Zone of skin (tissue), 1 donor: ENCODE measurements around a stretch of chr4.

- RRBS: no CpG with 5 or more reads among the region's 2 CpGs
Measured at GRCh38 chr4:108342678-108342877, 173.8 kb upstream of the LEF1 start.

DNA sequence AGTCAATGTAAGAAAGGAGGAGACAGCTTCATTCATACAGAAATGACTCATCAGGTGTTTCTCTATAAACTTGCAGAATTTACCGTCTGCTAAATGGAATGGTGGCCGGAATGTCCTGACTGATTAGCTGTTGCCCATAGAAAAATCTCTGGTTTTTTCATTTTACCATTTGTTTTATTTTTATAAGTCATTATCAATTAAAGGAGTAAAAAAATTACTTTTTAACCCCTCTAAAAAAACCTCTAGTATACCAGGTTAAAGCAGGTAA lies 115.1 kb upstream of the ETNPPL start:
- RRBS: no CpG with 5 or more reads among the region's 2 CpGs

DNA sequence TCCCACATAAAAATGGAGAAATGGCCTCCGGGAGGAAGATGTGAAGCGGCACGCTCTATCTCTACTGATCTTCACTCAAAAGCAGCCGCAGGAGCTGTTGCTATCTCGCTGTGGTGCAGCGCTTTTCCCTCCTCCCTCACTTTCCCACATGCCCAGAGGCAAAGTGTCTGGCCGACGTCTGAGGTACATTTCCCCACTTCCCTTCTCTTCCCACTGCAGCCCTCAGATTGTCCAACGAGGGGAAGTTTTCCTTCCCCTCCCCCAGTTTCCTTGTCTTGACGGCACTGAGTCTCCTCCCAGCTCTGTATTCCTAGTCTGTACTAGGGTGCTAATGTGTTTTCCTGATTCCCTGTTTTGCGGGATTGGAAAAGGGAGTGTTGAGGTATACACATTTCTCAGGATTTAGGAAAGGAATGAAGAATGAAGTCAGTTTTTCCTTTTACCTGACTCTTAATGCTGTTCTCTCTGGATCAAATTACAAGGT lies 729 bp upstream of the COL25A1 start:
- RRBS: no CpG with 5 or more reads among the region's 11 CpGs

DNA sequence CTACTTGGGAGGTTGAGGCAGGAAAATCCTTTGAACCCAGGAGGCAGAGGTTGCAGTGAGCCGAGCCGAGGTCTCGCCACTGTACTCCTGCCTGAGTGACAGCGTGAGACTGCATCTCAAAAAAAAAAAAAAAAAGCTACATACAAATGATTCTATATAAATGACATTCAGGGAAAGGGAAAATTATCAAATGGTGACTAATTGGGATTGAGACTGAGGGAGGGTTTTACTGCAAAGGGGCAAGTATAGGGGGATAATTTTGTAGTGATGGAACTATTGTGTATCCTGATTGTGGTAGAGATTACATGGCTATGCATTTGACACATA lies 31.8 kb upstream of the MCUB start:
- RRBS: no CpG with 5 or more reads among the region's 4 CpGs

DNA sequence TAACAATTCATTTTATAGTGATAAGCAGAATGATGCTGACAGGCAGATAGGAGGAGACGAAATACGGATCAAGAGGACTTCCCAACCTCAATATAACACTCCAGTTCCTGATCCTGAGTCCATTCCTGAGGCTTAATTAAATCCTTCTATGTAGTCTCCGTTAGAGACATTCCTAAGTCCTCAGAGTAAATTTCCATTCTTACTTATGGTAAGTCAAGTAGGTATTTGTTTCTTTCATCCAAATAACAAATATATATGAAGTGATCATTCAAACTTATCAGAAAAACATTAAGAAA lies 16.0 kb downstream of the MCUB start:
- RRBS: no CpG with 5 or more reads among the region's 3 CpGs

DNA sequence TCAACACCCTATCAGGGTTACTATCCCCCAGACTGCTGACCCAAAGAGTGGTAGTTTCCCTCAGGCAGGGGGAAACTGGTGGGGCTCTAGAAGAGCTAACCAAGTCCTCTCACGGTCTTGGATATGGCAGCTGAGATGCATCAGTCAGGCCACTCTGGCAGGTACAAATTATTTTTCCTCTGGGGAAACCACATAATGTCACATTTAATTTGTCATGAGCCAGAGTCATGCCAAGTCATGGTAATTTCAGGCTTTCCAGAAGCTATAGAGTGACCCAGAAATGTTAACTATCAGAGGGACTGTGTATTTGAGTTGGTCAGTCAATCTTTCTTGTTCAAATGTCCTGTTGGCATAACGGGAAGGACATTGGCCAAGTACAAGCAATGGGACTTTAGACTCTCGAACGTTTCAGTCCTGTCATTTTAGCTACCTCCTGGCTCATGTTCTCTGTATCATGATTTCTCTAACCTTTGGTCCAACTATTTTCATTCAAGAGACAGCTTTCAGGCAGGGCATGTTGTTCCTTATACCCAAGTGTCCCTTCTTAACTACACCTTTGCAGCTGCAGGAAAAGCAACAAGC lies 142.4 kb downstream of the EGF start:
- RRBS: no CpG with 5 or more reads among the region's 4 CpGs

DNA sequence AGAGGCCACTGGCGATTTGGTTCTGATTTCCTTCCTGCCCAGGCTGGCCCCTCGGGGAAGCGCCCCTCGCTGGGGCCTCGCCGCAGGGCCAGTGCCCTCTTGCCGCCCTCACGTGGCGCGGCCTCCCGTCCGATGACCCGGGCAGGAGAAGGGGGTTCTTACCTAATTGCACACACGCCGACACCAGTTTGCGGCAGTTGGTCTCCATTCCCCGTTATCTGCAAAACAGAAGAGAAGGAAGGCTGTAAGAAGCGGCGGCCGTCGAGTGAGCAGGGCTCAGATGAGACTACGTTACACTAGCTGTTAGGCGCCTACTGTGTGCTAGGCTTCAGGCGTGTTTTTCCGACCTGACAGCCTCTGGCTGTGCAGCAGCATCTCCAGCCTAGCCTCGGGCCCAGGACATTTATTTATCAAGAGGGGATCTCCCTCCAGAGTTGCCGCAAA lies 9.9 kb upstream of the PITX2 start:
- RRBS: no CpG with 5 or more reads among the region's 27 CpGs

DNA sequence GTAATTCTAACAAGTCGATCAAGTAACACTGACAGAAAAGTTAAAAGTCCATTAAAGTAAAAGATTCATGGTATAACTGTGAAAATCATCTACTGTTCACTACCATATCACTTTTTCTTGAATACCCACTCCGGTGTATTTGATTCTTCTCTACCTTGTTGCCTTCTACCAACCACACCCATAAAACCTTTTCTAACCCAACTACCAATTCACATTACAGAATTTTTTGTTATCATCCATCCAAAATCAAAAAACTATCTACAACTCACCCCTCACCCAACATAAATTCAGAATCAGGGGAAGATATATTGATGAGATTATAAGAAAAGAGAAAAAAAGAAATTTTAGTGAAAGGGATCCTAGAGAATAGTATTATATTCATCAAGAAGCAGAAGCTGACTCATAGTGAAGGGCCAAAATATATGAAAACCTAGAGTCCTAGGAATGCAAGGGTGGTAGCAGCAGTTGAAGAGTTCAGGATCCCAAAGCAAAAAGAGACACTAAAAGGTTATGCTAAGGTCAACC lies 47.8 kb downstream of the ZGRF1 start:
- RRBS: no CpG with 5 or more reads among the region's 2 CpGs

- RRBS: no CpG with 5 or more reads among the region's 3 CpGs
Measured at GRCh38 chr4:113339380-113339711, 289.9 kb downstream of the ANK2 start.

- RRBS: no CpG with 5 or more reads among the region's 6 CpGs
Measured at GRCh38 chr4:113352864-113353716, 303.6 kb downstream of the ANK2 start.

DNA sequence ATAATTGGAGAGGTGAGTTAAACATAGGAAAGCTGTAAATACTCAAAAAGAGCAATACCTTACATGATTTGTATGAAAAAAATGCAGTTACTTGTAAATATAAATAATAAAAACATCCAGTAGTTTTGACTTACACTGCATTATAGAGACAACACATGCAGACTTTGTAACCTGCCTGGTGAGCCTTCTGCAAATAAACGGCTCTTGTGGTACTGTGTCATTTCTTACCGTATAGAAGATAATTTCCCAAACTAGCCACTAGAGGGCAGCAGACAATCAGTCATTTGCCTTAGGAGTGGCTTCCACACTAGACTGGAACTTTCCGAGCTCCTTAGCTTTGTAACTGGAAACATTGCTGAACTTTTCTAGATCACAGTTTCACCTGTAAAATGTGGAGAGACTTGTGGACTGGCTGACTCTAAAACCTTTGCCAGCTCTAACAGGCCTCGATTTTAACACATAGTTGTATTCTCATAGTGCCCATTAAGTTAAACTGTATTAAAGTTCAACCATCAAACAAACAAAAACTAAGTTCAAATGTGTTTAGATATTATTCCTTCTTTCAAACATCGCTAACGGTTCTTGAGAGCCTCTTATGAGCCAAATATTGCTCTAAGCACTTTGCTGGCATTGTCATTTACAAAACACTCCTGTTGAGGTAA lies 345.3 kb downstream of the ANK2 start:
- RRBS: no CpG with 5 or more reads among the region's 6 CpGs

DNA sequence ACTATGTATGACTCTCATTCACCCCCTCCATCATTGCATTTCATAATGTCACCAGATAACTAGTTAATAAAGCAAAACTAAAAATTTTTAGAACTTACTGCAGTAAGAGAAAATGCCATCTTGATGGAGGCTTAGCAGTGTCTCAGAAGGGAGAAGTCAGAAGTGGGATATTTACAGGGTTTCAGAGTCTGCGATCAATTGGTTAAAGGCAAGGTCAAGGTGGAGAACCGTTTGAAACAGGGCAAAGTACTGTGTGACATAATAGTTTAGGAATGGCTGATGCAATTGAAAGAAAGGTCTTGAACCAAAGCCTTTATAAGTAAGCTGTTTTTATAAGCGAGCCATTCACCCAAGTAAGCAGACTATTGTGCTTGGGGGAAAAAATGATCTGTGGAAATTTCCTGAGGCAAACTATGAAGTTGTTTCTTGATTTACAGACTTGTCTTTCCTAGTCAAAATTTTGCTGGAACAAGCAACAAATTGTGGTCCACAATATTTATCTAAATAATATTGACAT lies 327.4 kb downstream of the CAMK2D start:
- RRBS: no CpG with 5 or more reads among the region's 3 CpGs

GRCh38 chr4:113493193-113494291 lies 268.0 kb downstream of the CAMK2D start:
- RRBS: no CpG with 5 or more reads among the region's 15 CpGs

DNA sequence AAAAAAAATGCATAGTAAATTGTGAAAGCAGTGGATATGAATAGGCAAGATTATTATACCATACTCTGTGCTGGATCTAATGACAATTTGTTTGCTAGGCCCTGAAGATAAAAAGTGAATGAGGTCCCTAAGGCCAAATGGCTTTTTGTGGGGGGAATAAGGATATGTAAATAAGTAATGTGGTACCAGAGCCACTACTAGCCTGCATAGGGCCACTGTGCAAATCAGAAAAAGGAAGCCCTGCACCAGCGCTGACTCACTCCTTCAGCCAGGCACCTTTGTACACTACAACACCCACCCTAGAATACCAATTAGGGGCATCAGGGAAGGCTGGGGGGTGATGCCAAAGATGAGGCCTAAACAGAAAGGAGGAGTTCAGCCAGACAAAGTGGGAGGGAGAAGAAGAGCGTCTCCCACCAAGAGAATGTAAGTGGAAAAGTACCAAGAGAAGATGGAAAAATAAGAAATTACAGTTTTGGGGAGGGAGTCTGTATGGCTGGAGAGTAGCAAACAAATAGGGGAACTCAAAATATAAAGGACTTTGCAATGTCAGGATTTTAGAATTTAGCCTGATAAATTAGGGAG lies 122.2 kb downstream of the CAMK2D start:
- RRBS: no CpG with 5 or more reads among the region's 2 CpGs

DNA sequence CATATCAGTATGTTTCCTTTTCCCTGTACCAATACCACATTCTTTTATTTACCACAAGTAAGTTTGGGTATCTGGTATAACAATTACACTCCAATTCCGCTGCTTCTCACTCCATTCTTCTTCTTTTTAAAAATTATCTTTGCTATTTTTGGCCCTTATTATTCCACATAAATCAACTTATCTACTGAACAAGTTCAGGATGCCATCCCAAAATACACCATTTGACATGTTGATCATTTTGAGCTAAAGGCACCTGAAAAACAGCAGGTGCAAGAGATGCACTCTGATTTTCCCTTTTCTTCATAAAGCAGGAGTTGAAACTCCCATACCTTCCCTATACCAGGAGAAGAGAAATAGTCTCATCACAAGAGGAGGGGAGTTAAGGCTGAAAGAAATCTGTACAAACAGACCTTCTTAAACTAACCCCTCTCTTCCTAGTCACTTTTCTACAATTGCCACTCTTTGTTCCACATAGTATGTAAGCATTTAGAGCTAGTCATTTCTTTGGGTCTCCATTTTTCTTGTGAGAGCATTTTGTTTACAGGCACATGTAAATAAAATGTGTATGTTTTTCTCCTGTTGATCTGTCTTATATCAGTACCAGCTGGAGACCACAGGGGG lies 47.2 kb downstream of the CAMK2D start:
- RRBS: no CpG with 5 or more reads among the region's 1 CpG

DNA sequence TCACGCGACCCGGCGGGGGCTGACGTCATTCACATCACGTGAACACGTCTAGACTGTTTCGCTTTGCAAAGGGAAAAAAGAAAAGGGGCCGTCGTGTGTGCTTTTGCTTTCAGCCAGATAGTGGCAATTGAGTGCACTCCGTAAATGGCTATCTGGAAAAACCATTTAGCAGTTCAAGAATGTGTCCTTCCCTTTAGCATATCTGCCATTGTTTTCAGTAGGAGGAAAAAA lies 1.1 kb upstream of the CAMK2D start:
- RRBS: no CpG with 5 or more reads among the region's 11 CpGs

- RRBS: no CpG with 5 or more reads among the region's 3 CpGs
Measured at GRCh38 chr4:113959115-113959781, 20.2 kb downstream of the ARSJ start.

DNA sequence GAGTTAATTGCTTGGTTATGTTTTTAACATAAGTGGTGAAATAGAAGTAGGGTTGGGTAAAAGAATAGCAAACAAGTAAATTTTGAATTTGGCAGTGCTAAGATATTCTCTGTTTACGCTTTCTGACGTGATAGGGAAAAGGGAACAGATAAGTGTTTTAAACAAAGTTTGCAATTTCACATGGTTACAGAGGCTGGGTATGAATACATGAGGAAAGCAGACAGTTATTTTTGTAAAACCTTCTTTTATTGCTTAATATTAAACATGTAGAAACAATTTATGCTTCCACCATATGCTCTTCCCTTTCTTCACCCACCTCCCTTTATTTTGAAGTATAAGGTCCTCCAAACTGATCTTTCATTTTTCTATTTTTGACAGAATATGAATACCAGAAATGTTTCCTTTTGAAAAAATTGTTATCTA lies 214.2 kb upstream of the ARSJ start:
- RRBS: no CpG with 5 or more reads among the region's 2 CpGs

DNA sequence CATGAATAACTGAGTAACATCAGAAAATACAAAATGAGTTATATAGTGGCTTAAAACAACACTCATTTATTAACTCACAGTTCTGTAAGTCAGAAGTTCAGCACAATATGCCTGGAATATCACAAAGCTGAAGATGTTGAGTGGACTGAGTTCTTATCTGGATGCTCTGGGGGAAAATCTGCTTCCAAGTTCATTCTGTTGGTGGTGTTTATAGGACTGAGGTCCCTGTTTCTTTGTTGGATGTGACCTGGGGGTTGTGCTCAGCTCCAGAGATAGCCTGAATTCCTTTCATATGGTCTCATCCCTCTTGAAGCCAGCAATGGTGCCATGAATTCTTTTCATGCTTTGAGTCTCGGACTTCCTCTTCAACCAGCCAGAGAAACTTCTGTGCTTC lies 233.9 kb upstream of the UGT8 start:
- RRBS: no CpG with 5 or more reads among the region's 1 CpG

DNA sequence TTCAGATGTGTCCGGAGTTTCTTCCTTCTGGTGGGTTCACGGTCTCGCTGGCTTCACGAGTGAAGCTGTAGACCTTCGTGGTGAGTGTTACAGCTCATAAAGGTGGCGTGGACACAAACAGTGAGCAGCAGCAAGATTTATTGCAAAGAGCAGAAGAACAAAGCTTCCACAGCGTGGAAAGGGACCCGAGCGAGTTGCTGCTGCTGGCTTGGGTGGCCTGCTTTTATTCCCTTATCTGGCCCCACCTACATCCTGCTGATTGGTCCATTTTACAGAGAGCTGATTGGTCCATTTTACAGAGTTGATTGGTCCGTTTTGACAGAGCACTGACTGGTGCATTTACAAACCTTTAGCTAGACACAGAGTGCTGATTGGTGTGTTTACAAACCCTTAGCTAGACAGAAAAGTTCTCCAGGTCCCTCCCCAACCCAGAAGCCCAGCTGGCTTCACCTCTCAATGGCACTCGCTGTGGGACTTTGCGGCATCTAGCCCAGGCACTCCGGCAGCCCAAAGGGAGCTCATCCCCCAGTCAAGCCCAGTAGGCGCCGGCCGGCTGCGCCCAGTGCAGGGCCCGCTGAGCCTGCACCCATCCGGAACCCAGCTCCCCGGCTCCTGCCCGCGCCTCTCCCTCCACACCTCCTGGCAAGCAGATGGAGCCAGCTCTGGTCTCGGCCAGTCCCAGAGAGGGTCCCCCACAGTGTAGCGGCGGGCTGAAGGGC lies 117.0 kb upstream of the UGT8 start:
- RRBS: 99% methylated on average over 2 of the region's 25 CpGs